GM23338 (cell line): ENCODE measurements around a stretch of chr2.

DNA sequence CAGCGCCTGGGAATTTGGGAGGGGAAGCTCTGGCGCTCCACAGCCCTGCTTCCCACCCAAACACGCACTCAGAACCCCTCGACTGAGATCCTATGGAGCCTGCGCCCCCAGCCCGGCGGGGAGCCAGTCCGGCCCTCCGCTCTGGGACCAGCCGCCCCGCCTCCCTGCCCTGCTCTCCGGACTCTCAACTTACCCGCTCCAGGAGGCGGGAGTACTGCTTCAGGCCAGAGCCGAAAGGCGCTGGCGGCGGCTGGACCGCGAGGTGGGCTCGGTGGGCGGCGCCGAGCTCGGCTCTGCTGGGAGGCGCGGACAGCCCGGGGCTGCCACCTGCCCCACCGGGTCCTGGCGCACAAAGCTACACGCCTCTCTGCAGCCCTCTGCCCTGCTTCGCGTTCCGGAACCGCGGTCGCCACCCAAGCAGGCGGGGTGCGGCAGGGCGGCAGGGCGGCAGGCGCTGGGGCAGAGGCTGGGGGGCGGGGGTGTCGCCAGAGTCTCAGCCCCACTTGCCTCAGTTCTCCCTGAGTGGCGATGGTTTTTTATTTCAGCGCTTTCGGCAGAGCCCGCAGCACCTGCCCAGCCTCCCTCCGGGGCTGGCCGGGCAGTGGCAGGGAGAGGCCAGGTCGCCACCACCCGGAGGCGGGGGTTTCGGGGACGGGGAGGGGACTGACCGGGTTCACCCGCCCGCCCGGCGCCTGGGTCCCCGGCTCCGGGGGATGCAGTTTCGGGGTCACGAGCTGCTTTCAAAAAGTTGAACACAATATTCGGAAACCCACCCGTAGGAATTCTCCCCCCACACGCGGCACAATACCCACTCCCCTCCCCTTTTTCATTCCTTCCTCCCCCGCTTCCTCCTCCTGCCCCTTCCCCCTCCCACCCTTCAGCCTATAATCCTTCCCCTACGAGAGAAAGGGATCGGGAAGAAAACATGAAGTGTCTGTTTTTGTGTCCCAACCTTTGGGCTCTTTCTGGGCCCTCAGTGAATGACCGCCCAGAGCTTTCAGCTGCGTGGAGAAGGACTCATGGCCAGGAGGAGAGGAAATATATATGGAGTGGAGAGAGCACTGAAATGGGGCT lies 2.5 kb upstream of the SIX3 start:
- PRO-cap = no peak
- RAMPAGE, long total RNA = no peak

DNA sequence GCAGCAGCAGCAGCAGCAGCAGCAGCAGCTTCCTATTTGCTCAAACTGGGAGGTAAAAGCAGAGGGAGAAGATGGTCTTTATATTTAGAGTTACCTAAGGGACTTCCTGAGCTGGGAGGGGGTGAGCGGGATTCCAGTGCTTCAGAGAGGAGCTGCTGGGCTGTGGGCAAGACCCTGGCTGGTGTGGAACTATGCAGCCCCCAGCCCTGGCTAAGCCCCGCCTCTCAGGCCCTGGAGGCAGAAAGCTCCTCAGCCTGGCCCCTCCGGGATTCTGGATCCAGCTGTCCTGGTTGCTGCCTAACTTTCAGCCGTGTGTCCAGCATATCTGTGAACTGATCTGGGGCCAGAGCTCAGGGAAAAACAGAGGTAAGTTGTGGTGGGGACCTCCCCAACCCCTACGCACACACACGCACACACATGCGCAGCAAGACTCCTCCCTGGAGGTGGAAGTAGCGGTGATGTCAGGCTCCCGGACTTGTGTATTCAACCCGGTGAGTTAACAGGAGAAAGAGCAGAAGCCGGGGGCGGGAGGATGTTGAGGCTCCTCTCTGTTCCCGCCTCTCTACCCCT lies 33.7 kb downstream of the SIX2 start:
- PRO-cap = bidirectional peak, plus-strand start at position 481 of the sequence, minus-strand start at position 479 of the sequence
- RAMPAGE, long total RNA = no peak

DNA sequence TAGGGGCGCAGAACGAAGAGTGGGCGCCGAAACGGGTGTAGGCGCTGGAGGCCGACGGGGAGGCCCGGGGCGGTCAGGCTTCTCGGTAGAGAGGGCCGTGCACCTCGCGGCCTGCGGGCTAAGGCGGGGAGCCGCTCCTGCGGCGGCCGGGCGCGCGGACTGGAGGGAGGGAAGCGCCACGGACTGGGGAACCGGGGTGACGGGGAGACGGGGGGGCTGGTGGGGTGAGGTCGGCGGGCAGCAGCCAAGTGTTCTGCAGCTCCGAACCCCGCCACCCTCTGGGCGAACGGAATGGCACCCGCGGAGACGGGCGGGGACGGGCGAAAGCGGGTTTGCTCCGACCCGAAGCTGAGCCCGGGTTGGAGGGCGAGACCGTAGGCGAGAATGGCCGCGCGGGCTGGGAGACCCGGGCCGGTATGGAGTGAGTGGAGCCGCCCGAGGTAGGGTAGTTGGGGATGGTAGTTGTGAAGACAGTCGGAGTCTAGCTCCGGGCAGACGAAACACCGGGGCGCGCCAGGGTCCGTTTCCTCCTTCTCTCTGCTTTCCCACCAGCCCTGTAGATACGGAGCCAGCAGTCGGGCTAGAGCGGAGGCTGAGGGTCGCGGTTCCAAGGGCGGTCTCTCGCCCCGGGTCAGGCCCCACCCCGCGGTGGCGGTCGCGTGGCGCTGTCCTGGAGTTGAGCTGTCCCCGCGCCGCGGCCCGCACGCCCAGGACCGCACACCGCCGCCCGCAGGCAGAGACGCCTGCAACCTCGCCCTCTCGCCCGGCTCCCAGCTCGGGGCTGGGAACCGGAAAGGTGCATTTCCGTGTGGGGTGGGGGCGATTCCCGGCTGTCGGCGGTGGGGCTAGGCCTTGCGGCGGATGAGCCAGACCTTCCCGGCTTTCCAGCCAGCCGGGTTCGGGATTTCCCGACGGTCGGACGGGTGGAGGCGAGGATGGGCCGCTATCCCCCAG lies 160.3 kb upstream of the SIX2 start:
- PRO-cap = bidirectional peak, plus-strand start at position 473 of the sequence, minus-strand start at position 418 of the sequence; bidirectional peak, plus-strand start at position 891 of the sequence, minus-strand start at position 783 of the sequence
- RAMPAGE, long total RNA = no peak

GRCh38 chr2:45693148-45693845 lies 41.8 kb downstream of the PRKCE start:
- PRO-cap = no peak
- RAMPAGE, long total RNA = no peak

- PRO-cap = no peak
- RAMPAGE, long total RNA = no peak
Measured at GRCh38 chr2:45759162-45760404, 108.1 kb downstream of the PRKCE start.

- PRO-cap = no peak
- RAMPAGE, long total RNA = no peak
Measured at GRCh38 chr2:45812863-45813971, 161.7 kb downstream of the PRKCE start.

DNA sequence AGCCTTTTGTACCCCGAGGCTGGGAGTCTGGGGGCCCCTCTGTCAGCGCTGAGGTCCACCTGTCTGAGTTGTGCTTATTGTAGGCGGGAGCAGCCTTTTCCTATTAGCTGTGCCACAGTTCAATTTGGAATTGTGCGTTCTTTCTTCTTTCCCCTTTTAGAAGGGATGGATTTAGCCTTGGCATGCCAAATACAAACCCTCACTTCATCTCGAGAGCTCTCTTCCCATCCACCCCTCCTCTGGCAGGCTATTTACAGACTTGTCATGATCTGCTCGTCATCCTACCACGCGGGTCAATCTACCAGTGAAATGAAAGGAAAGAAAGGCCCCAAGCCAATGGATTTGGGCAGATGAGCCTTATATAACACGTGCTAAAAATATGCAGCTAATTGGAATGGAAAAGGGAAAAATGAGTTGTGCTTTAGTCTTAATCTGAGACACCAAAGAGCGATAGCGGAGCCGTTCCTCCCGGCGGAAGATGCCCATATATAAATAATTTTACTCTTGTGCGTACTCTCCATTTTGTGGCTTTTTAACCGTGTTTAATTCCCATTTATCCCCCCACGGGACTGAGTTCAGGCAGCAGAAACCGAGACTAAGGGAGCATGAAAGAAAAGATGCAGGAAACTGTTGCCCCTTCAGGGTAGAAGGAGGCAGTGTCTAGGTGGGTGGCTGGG lies 277.5 kb downstream of the PRKCE start:
- PRO-cap = no peak
- RAMPAGE, long total RNA = no peak

DNA sequence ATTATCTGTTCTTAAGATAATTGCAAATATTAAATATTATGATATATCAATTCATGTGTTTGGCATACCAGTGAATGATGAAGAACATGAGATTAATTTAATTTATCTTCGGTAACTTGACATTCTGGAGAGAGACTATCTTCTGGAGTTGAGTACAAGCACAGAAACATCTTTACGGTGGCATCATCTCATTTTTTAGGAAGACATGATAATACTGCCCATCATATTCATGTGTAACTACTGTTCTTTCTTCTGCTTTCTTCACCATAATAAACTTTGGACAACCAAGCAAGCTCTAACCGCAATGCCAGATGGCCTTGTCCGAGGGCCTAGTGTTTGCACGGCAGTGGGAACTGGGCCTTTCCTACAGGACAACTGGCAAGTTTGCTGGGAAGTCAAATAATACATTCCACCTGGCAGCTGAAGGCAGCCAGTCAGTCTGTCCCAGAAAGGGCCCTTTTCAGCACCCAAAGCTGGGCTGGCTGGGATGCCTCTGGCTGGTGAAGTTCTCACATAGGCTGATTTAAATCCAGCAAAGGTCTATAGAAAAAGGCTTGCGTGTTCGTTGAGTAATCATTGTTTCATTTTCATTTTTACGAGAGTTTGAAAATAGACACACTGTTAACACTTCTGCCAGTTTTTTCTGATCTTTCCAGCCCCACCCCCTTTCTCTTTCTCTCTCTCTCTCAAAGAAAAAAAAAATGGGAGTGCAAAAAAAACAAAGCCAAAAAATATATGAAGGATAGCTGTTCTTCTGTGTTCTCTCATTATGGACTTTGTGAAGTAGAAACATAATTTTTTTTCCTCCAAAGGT lies 110.1 kb upstream of the EPAS1 start:
- PRO-cap = no peak
- RAMPAGE, long total RNA = no peak

DNA sequence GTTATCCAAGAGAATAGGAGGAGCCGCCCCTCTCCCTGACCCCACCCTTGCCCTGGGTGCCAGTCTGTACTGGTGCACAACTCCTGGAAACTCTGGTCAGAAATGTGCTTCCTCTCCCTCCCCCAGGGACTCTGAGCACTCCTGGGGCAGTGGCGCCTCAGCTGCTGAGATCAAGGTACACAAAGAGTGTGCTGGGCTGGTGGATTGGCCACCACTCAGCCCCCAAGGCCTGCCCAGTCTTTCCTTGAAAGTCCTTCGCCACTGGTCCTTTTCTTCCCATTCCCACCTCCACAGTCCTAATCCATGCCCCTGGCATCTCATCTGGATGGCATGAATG lies 19.6 kb upstream of the EPAS1 start:
- PRO-cap = no peak
- RAMPAGE, long total RNA = no peak

GRCh38 chr2:46300402-46301172 lies 3.4 kb downstream of the EPAS1 start:
- PRO-cap = no peak
- RAMPAGE, long total RNA = no peak

- PRO-cap = no peak
- RAMPAGE, long total RNA = no peak
Measured at GRCh38 chr2:46306134-46306792, 9.1 kb downstream of the EPAS1 start.

GRCh38 chr2:46325870-46326827 lies 28.9 kb downstream of the EPAS1 start:
- PRO-cap = no peak
- RAMPAGE, long total RNA = no peak

- PRO-cap = no peak
- RAMPAGE, long total RNA = no peak
Measured at GRCh38 chr2:46375391-46375637, 78.1 kb downstream of the EPAS1 start.

GRCh38 chr2:46388213-46388754 lies 91.1 kb downstream of the EPAS1 start:
- PRO-cap = no peak
- RAMPAGE, long total RNA = no peak

- PRO-cap = no peak
- RAMPAGE, long total RNA = no peak
Measured at GRCh38 chr2:46388755-46389661, 91.8 kb downstream of the EPAS1 start.

DNA sequence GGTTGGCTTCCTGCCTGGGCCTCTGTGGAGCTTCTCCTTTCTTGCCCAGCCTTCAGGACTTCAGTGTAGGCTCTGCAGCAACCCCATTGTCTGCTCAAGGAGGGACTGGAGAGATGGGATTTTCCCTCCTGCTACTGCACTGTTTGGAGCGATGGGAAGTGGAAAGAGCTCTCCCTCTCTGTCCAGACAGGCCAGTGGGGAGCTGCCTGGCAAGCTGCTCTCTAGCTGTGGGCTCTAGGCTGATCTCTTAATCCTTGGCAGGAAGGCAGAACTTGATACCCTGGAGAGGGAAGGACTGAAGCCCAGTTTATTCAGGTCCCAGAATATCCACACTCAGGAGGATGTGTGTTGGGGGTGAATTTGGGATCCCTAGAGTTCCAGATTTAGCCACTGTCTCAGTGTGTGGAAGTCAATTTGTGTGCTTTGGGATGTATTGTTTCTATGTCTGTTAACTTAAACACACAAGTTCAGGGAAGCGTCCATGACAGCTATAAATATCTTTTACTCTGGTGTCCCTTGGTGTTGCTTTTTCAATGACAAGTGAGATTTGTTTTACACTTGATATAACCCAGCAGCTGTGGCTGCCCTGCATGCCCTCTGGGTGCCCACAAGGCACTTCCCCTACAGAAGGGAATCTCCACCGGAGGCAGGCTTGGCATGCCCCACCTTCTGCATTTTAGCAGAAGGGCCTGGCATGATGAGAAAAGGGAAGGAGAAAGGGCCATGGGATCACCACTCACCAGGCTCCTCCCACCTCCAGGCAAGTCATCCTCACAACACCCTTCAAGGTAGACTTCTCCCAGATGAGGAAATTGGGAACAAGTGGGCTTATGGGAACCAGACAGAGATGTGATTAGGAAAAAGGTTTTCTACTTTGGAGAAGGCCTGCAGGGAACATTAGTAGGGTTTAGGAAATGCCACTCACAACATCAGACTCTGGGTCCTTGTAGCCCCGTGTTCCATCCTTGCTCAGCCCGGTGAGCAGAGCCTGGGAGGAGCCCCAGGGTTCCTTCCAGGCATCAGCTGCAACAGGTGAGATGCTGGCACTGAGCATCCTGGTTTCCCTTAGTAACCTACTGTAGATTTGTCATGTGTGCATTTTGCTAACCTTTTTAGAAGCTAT lies 5.7 kb upstream of the ATP6V1E2 start:
- PRO-cap = no peak
- RAMPAGE, long total RNA = no peak

DNA sequence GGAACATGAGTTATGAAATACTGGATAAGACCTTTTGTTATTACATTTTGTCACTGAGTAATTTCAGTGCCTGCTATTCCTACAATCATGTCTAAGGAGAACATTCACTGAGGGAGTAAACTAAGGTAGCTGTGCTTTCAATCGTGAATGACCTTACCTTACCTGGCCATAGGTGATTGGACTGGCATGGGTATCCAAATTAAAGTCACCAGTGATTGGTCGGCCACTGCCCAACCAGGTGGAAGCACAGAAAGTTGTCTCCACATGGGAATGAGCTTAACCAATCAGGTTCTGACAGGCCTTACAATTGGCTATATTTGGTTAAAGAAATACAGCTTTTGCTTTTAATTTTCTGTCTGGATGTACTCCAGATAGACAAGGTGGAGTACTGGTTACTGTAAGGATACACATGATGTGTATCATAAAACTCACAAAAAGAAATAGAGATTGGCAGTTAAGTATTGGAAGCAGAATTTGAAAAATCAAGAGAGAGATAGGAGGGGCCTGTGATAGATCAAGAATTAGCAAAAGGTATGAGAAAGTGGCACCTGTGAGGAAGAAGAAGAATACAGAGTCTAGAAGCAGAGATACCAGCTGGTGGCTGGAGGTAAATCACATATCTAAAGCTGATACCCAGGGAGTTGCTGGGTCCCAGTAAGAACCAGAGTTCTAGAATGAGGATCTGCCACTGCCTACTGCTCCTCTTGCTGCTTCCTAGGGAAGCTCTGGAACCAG lies 41.1 kb downstream of the SOCS5 start:
- PRO-cap = no peak
- RAMPAGE, long total RNA = no peak

- PRO-cap = no peak
- RAMPAGE, long total RNA = no peak
Measured at GRCh38 chr2:46849605-46850650, 65.7 kb downstream of the MCFD2 start.

DNA sequence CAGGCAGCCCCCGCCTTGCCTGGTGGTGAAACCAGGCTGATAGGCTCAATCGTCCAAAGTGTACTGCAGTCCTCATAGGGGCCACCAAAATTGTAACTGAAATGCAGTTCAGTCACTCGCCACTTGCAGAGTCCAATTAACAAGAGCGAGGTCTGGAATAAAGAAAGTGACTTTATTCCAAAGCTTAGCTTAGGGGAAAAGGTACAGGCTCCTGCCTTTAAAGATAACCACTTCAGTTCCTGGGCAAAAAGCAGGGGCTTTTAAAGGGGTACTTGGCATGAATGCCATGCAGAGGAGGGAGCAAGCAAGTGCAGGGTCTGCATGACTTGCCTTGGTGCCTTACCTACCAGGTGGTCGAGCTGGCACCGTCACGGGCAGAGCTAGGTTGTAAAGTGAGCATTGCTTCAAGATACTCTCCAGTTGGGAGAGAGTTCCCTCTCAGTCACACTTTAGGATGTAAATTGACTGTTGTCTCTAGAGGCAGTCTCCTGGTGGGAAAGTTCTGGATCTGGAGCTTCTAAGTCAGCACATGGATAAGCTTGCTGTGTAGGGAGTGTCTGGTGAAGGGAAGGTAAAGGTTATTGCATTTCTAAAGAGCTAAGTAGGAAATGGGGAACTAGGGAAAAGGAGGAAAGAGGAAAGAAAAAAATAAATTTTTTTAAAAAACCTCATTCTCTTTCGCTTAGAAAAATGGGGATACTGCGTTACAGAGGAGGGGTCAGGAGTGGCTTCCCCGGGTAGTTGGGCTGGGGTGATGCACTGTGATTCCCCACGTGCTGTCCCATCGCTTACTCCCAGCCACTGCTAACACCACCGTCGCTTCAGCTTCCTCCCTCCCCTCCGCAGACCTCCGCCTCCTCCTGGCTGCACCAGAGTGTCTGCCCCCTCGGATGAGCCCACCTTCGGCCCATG lies 33.2 kb downstream of the TTC7A start:
- PRO-cap = no peak
- RAMPAGE, long total RNA = no peak

GRCh38 chr2:46977653-46978299 lies 36.8 kb downstream of the TTC7A start:
- PRO-cap = no peak
- RAMPAGE, long total RNA = no peak